ENCODE results near the genes ATP1A1, CD2 and PTGFRN.

- PRO-cap: bidirectional peak, plus-strand start at chr1:116373244, minus-strand start at chr1:116373063; unidirectional peak, plus-strand start at chr1:116373465; unidirectional peak, plus-strand start at chr1:116373608
- RAMPAGE, long total RNA, 5 experiments: start-site peak on the plus strand in 3 of 5 experiments, at chr1:116373374-116373473 at its widest, 17 to 94 reads per replicate
- RRBS: 1% methylated on average over 16 of the region's 66 CpGs
Observed at GRCh38 chr1:116373174-116373733, at the start of gene ATP1A1. ATP1A1 (plus strand) TSS chr1:116373244.

DNA sequence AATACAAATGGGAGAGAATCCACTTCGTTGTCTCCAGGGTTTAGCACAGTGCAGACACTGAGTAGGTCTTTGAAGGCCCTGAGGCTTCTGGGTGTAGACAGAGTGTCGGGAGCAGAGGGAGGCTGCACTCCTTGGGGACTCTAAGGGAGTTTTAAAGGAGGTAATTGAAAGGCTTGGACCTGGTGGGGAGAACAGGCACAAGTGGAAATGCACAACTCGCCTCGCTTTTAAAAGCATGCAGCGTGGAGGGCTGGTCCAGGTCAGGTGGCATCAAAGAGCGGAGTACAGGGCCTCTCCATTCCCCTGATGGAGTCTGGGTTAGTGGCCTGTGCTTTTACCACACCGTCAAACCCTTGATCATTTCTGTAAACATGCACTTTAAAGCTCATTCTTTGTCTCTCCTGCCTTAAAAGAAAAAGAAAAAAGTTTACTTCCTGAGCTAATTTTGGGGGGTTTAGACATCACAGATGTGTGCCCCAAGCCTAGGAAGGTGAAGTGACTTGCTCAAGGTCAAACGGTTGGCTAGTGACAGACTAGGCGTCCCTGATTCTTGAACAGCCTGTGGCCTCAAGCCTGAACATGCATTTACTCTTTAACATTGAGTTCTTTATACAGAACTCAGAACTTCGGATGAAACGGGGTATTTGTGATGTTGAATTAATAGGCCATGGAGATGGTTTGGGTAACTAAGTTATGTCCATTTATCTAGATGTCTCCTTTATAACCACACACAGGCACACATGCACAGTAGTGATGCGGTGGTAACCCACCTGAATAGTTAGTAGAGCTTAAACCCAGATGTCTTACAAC, 1.9 kb downstream of the ATP1A1 start:
- PRO-cap: no peak
- RAMPAGE, long total RNA, 5 experiments: no peak in any of the 5 experiments
- RRBS: no CpG with 5 or more reads among the region's 12 CpGs

DNA sequence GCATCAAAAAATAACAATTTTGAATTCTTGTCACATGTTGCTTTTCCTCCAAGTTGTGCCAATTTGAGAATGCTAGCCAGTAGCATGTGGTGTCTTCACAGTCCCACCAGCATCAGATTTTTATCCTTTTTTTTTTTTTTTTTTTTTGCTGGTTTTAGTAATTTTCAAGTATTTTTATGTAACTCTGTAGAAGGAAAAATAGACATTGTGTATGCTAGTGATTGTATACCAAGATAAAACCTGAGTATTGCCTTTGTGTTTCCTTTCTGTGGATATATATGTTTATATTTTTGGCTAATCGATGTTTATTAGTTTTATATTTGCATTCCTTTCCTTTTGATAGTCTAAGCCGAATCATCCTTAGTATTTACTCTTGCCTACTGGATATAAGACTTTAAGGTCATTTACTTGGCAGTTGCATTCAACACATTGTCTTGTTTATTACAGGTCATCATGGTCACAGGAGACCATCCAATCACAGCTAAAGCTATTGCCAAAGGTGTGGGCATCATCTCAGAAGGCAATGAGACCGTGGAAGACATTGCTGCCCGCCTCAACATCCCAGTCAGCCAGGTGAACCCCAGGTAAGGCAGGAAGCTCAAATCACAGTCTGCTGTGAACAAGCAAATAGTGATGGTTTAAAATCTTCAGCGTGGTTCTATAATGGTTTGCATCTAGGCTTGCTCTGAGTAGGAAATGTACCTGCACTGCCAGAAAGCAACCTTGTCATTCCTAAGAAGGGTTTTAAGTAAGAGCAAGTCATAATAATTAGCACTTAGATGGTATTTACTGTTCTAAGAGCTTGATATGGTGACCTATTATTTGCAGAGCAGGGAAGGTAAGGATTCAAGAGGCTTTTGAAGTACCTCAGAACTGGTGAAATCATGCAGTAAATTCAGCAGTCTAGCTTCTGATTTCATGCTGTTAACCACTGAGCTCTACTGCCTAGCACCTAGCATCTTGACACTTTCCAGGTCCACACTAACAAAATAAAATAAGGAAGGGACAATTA, 23.4 kb downstream of the ATP1A1 start:
- PRO-cap: no peak
- RAMPAGE, long total RNA, 5 experiments: start-site peak on the plus strand in 1 of 5 experiments, centred at position 770 of the sequence, 94 reads per replicate
- RRBS: no CpG with 5 or more reads among the region's 5 CpGs

GRCh38 chr1:116402345-116403081, 29.5 kb downstream of the ATP1A1 start:
- PRO-cap: no peak
- RAMPAGE, long total RNA, 5 experiments: start-site peak on the plus strand in 1 of 5 experiments, at chr1:116402782-116402861 at its widest, 5 reads per replicate
- RRBS: no CpG with 5 or more reads among the region's 4 CpGs

- PRO-cap: bidirectional peak, plus-strand start at chr1:116418666, minus-strand start at chr1:116418568
- RAMPAGE, long total RNA, 5 experiments: start-site peak on the minus strand in 2 of 5 experiments, at chr1:116418564-116418622 at its widest, 12 to 95 reads per replicate
- RRBS: under 1% methylated on average over 13 of the region's 62 CpGs
Observed at GRCh38 chr1:116418019-116419122, 45.3 kb downstream of the ATP1A1 start.

DNA sequence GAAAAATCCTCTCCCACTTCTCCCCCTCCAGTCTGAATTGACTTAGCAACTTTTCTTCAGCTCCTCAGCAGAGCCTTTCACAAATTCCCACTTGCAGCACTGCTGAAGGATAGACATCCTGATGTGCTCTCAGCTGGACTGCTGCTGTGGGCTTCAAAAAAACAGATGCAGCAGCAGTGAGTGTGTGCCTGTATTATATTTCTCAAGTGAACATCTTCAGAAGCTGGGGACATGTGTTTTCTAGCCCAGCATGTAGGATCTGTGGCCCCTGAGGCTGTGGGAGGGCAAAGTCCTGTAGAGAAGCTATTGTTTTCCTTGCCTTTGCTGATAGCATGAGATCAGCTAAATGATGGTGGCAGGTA, 98.6 kb downstream of the CD58 start:
- PRO-cap: no peak
- RAMPAGE, long total RNA, 5 experiments: no peak in any of the 5 experiments

DNA sequence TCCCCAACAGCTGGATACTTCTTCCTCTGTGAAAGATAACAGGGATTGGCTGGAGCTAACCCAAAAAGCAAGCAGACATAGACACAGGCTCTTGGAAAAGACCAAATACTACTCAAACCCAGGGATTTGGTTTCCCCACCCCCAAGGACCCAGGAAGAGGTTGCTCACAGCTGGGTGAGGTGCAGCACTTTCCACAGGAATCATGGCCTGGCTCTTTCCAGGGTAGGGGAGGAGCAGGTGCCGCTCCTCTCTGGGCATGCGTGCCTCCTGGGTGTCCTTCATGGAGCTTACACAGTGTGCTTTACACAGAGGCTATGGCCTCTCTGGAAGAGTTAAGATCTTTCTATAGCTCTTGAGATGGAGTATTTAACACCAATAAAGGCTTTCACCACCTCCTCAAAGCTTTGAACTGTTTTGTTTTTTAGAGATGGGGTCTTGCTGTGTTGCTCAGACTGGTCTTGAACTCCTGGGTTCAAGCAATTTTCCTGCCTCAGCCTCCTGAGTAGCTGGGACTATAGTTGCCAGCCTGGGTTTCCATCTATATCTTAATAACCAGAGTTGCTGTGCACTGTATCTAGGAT, 88.3 kb downstream of the CD58 start:
- PRO-cap: no peak
- RAMPAGE, long total RNA, 5 experiments: no peak in any of the 5 experiments
- RRBS: no CpG with 5 or more reads among the region's 2 CpGs

- PRO-cap: no peak
- RAMPAGE, long total RNA, 5 experiments: start-site peak on the minus strand in 3 of 5 experiments, at chr1:116533116-116533408 at its widest, 5 to 16 reads per replicate
- RRBS: 100% methylated on average over 2 of the region's 22 CpGs
Observed at GRCh38 chr1:116532846-116533846, 37.7 kb downstream of the CD58 start.

DNA sequence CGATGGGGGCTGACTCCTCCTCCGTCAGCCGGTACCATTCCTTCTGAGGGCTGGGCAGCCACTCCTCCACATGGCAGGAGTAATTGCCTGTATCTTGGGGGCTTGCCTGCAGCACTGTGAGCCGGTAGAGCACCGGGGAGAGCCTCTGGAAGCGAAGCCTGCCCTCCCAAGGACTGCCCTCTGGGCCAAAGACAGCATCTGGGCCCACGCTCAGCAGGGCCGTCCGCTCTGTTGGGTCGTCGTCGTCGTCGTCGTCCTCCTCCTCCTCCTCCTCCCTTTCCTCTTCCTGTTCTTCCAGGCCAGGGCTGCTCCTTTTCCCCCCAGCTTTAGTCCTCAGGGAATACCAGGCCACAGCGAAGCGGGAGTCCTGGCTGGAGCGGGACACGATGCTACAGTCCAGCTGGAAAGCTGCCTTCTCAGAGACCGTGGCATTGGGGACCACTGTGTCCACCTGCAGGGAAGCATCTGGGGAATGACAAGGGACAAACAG, 8.6 kb upstream of the CD58 start:
- PRO-cap: no peak
- RAMPAGE, long total RNA, 5 experiments: start-site peak on the minus strand in 1 of 5 experiments, centred at position 252 of the sequence, 16 reads per replicate
- RRBS: 77% methylated on average over 2 of the region's 20 CpGs

GRCh38 chr1:116754029-116754770, at the start of gene CD2:
CD2 (plus strand) TSS chr1:116754430.
- PRO-cap: bidirectional peak, plus-strand start at chr1:116754464, minus-strand start at chr1:116754353
- RAMPAGE, long total RNA, 5 experiments: start-site peak on the plus strand in 2 of 5 experiments, at chr1:116754445-116754474 at its widest, 18 to 113 reads per replicate
- RRBS: no CpG with 5 or more reads among the region's 6 CpGs

DNA sequence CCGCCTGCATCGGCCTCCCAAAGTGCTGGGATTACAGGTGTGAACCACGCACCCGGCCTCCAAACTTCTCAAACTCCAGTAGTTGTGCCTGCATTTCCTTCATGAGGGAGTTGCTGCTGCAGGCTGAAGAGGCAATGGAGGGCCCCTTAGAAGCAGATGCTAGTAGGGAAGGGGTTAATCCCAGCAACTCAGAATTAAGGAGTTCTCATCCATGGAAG, 2.9 kb downstream of the CD2 start:
- PRO-cap: no peak
- RAMPAGE, long total RNA, 5 experiments: no peak in any of the 5 experiments
- RRBS: no CpG with 5 or more reads among the region's 4 CpGs

GRCh38 chr1:116800651-116801226, 46.5 kb downstream of the CD2 start:
- PRO-cap: no peak
- RAMPAGE, long total RNA, 5 experiments: no peak in any of the 5 experiments
- RRBS: no CpG with 5 or more reads among the region's 7 CpGs

DNA sequence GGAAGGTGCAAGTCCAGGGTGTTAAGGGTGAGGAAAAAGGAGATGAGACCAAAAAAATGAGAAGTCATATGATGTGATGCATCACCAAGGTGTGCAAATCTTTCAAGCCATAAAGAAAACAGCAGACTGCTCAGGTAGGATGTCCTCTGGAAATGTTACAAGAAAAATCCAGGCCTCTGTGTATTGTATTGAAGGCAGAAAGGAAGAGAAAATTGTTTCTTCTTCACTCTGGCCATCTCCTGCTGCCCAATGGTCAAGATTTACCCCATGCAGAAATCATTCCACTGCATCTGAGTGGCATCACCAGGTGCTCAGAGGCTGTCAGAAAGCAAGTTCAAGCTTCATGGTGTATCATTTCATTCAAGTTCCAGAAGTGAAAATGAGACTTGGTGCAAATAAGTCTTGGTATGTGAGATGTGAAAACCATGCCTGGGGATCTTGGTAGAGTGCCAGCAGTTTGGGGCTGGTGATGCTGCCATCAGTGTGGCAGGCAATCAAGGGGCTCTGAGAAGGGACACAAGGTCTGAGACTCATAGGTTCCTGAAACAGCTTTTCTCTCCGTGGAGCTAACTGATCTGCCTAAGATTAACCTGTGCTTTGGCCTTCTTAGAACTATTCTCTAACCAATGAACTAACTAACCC, 51.9 kb downstream of the CD2 start:
- PRO-cap: unidirectional peak, plus-strand start at position 455 of the sequence
- RAMPAGE, long total RNA, 5 experiments: no peak in any of the 5 experiments
- RRBS: no CpG with 5 or more reads among the region's 1 CpG

DNA sequence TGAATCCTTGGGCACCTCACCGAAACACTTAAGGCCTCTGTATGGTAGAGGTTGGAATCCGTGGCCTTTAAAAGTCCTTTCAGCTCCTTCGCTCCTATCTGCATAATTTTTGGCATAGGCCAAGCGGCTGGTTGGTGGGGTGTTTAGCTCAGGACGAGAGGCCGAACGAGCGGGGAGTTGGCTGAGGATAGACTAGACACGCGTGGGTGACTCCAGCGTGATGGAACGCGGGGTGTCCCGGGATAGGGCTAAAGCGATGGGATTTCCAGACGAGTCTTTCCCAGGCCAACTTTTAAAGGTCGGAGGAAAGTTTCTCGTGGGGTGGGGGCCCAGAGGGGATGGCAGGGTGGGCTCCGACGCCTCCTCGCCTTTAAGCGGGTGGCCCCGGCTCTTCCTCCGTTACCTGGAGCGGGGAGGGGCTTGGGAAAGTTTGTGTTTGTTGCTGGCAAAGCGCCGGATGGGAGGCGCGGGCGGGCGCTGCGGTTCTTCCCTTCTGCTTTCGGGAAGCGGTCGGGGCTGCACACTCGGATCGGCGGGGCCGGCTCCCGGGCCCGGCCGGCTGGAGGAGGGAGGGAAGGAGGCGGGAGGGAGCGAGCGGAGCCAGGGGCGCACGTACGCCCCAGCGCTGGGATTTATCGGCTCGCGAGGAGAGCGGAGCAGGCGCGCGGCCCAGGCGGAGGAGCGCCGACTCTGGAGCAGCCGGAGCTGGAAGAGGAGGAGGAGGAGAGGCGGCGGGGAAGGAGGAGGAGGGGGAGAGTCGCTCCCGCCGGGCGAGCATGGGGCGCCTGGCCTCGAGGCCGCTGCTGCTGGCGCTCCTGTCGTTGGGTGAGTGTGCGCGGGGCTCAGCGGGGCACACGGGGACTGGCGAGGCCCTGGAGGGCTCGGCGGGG, at the start of gene PTGFRN:
Gene PTGFRN, plus strand, starts transcription at position 489 of the 890 bp plus-strand sequence.
- PRO-cap: unidirectional peak, plus-strand start at position 448 of the sequence; bidirectional peak, plus-strand start at position 496 of the sequence, minus-strand start at position 561 of the sequence
- RAMPAGE, long total RNA, 5 experiments: start-site peak on the plus strand in 2 of 5 experiments, centred at positions 677 to 707 of the sequence, 13 to 23 reads per replicate
- RRBS: 2% methylated on average over 22 of the region's 78 CpGs

DNA sequence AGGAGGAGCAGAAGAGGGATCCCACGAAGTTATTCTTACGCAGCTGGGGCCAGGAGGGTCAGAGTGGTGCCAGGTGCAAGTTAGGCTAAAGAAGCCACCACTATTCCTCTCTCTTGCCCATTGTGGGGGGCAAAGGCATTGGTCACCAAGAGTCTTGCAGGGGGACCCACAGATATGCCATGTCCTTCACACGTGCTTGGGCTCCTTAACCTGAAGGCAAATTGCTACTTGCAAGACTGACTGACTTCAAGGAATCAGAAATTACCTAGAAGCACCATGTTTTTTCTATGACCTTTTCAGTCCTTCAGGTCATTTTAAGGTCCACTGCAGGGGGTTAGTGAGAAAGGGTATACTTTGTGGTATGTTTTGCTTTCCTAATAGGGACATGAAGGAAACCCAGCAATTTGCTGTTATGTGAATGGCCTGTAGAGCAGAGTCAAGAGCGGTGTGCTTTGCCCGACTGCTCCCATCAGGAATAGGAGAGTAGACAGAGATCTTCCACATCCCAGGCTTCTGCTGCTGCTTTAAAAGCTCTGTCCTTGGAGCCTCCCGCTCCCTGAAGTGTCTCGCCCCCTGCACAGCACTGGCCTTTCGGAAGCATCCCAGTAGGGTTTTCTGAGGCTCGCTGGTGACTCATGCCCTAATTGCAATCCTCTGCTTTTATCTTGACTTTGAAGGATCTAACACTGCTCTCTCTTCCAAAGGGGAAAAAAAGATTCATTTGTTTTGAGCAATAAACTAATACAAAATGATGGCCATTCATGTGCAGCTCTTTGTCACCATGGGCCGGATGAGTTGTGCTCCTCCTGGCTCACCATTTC, 13.5 kb upstream of the CD101 start:
- PRO-cap: no peak
- RAMPAGE, long total RNA, 5 experiments: start-site peak on the plus strand in 1 of 5 experiments, centred at position 653 of the sequence, 19 reads per replicate
- RRBS: 70% methylated on average over 1 of the region's 10 CpGs

GRCh38 chr1:117122385-117122554, 721 bp upstream of the TRIM45 start:
- PRO-cap: no peak
- RAMPAGE, long total RNA, 5 experiments: no peak in any of the 5 experiments
- RRBS: 14% methylated on average over 11 of the region's 15 CpGs

DNA sequence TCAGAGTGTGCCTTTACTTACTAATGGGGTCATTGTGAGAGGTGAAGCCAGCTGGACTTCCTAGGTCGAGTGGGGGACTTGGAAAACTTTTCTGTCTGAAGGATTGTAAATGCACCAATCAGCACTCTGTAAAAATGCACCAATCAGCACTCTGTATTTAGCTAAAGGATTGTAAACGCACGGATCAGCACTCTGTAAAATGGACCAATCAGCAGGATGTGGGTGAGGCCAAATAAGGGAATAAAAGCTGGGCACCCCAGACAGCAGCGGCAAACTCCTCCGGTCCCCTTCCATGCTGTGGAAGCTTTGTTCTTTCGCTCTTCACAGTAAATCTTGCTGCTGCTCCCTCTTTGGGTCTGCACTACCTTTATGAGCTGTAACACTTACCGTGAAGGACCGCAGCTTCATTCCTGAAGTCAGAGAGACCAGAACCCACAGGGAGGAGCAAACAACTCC, 38.0 kb downstream of the VTCN1 start:
- PRO-cap: no peak
- RAMPAGE, long total RNA, 5 experiments: no peak in any of the 5 experiments
- RRBS: no CpG with 5 or more reads among the region's 8 CpGs

- PRO-cap: no peak
- RAMPAGE, long total RNA, 5 experiments: no peak in any of the 5 experiments
- RRBS: no CpG with 5 or more reads among the region's 10 CpGs
Observed at GRCh38 chr1:117610996-117611801, 5.4 kb downstream of the TENT5C start.

DNA sequence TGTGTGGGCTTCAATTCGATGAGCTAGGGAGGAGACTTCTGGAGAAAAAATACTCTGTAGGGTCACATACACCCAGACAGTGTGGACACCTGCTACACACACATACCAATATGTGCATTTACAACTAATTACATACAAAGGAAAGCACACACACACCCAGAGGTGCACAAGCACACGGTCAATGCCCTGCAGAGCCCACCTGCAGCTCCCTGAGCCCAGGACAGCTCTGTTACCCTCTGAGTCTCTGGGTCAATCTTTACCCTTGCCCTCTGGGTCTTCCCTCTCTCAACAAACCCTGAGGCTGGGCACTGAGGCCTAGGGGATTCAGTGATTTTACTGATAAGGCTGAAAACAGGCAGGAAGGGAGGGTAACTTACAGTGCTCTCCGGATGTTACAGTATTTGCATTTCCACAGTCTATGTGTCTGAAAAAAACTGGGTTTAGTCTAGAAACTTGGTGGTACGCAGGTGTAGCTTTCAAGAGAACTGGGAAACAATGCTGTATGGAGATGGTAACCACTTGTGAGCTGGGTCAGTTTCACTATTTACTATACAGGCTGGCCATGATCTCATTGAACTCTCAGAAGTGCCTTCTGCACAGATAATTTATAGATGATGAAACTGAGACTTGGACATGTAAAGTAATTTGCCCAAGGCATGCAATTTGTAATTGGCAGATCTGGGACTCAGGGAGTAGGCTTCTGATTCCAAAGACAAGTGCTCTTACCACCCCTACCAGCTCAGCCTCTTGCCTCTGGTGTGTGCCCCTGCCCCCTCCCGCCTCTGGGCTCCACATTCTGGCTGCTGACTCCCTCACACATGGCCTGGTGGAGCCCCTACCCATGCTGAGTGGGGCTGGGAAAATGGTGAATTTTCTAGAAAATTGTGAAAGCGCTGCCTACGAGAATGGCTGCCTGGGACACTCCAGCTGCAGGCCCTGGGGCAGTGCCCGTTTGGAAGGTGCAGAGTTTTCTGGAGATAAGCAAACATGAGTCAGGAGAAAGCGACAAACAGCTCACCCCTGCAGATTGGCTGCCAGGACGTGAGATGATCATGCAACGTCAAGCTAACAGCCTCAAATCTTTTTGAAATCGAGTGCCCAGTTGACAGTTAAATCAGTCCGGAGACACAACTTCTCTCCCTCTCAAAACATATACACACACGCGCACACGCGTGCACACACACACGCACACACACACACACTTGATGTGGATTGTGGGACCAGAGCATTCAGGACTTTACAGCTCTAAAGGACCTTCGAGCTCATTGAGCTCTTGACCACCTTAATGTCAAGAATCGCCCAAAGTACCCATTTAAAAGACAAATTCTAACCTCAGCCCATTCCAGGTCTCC, 48.9 kb downstream of the TENT5C start:
- PRO-cap: no peak
- RAMPAGE, long total RNA, 5 experiments: no peak in any of the 5 experiments
- RRBS: 64% methylated on average over 1 of the region's 20 CpGs

GRCh38 chr1:117686428-117686814, 80.6 kb downstream of the TENT5C start:
- PRO-cap: unidirectional peak, minus-strand start at chr1:117686539
- RAMPAGE, long total RNA, 5 experiments: no peak in any of the 5 experiments
- RRBS: no CpG with 5 or more reads among the region's 1 CpG